Cardiac atrium fibroblast (primary cell): Measurements from ENCODE around the genes OST4, UCN and NRBP1.

DNA sequence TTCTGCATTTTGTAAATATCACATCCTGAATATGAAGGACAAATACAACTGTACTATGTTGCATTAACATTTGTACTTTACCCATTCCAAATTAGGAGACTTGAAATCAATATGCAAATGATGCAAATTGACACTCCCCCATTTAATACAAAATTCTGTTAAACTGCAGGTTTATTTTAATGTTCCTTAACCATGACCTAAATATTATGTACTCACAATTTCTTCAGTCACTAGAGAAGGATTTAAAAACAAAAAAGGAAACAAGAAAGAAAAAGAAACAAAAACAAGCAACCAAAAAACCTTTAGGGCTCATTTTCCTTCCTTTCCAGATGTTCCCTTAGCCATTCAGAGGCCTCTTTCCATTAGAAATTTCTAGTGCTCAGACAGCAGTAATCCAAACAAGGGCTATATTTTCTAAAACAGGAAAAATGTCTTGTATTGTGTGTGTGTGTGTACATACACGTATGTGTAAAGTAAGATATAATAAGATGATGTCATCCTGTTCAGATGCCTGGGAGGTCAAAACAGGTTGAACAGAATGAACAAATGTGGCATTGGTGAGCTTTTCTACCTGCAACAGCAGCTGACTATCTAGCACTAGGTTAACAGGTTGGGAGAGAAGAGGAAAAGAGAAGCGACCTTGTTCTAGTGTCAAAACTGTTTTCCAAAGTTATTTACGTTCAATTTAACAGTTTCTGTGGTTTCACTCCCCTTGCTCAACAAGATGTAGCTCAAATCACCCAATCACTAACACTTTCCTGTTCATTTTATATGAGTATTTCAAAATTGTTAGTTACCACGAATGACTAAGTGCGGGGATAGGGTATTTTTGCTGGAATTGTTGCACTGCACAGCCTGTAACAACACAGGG, 67.2 kb upstream of the DTNB start:
- RAMPAGE, long total RNA: no peak

DNA sequence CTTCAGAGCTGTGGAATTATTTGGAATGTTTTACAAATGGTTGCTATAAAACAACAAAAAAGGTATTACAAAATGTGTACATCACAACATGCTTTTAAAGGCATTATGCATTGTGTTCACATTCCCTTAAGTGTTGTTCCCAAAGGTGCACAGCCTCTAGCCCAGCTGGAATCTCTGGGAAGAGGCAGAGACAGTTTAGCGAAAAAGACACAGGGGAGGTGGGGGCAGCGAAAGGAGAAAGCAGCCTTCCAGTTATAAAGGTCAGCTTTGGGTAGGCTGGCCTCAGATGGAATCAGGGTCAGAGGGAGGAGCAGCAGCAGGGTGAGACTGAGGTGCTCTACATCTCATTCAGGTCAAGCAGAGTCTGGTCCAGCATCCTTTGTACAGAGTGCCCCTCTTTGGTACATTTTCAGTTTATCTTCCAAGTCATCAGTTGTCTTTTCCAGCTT, 68.7 kb downstream of the ASXL2 start:
- RAMPAGE, long total RNA: no peak

- RAMPAGE, long total RNA: no peak
Measured at GRCh38 chr2:25877283-25877987, 852 bp downstream of the ASXL2 start.

DNA sequence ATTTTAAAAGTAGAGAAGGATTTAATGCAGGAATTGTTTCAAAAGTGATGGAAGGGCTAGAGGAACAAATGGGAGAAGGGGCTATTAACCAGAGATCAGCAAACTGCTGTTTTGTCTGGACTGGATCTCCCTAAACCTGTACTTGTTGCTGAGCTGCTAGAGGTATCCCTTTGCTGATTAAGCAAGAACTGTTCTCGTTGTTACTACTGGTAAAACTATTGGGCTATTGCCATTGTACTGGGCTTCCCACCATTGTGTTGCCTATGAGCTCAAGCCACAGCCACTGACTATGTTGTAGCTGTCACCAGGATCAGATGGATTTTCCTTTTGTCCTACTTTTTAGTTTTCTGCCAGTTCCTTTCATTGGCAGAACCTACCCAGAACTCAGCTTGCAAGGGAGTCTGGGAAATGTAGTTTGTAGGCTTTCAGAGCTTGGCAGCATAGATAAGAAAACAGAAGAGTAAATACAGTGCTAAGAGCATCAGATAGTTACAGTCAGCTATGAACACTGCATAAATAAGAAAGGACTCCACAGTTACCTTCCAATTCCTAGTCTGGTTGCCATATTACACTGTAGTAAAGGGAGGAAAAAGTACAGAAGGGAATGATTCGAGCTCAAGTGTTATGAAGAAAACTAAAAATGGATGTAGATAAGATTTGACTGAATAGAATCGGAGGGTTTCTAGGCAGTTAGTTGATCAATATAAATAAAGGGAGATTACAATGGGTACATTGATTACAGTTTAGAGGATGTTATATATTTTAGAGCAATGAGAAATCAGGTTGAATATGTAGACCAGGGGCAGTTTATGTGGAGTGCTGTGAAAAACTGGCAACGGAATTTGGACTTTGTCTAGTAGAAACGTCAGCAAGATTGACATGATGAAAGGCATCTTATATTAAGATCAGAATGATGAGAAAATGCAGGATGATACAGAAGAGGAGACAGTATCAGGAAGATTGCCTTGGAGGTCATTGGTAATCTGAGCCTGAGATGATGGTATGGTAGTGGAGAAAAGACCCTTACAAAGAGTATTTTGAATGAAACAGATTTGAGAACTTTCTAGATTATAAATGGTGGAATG, 39.6 kb downstream of the RAB10 start:
- RAMPAGE, long total RNA: no peak

- RAMPAGE, long total RNA: no peak
Measured at GRCh38 chr2:26105020-26105425, 67.9 kb upstream of the GAREM2 start.

GRCh38 chr2:26178445-26179514, 5.9 kb downstream of the GAREM2 start:
- RAMPAGE, long total RNA: no peak

DNA sequence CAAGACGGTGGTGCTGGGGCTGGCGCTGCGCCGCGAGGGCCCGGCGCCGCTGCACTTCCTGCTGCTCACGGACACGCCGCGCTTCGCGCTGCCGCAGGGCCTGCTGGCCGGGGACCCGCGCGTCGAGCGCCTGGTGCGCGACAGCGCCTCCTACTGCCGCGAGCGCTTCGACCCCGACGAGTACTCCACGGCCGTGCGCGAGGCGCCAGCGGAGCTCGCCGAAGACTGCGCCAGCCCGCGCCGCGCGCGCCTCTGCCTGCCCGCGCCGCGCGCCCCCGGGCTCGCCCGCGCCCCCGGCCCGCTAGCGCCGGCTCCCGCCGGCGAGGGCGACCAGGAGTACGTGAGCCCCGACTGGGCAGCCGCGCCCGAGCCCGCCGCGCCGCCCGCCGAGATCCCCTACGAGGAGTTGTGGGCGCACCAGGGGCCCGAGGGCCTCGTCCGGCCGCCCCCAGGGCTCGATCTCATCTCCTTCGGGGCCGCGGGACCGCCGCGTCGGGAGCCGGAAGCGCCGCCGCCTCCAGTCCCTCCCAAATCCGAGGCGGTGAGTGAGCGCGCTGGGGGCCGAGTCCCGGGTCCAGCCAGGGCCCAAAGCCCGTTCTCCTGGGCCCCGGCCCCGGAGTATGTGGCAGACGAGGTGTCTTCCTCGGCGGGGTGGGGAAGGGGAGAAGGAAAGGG, 12.0 kb downstream of the GAREM2 start:
- RAMPAGE, long total RNA: no peak

DNA sequence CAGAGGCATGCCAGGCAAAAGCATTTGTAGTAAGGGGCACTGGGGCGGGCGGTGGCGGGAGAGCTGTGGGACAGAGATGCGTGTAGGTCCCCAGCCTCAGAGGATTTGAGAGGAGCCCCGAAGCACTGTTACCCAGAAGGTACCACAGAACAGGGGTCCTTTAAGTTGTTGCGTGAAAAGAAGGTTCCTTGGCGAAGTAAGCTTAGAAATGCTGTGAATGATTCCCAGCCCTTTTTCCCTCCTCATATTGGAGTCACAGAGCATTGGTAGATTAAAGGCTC, 12.5 kb downstream of the GAREM2 start:
- RAMPAGE, long total RNA: no peak

DNA sequence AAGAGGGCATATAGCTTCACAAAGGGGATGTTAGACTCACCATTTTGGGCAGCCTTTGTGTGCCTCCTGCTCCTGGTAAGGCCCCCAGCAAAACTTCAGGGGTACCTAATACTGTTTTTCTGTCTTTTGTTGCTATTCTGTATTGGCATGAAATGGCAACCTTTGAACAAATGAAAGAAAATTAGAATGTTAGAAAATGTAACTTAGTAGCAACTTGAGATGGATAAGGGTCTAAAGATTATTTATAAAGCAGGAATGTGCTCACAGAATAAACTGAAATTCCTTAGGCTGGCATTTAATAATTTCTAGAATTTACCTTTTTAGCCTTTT, 12.3 kb downstream of the HADHA start:
- RAMPAGE, long total RNA: no peak

DNA sequence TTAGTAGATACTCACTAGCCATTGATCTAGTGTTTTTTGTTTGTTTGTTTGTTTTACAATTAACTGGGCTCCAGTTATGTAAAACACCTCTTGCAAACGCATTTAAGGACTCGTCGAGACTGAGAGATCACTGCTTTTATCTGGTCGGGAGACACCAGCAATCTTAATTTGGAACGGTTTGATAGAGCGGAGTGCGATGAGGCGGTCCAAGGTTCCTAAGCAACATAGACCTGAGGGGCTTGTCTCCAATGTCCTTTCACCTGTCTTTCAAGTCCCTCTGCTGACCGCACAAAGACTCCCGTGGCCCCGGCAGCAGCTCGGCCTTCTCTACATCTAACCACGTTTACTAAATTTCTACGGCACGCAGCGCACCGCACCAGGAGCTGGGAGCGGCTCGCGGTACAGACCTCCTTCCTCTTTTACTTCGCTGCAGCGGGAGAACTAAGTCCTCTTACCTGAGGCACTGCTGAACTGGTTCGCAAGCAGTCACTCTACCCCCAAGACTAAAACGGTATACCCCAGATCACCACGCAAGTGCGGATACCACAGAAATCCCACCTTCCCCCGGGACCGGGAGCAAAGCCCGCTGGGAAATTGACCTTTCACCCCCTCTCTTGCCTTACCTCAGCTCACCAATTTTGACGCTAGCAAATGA, 560 bp upstream of the SELENOI start:
- RAMPAGE, long total RNA: no peak

DNA sequence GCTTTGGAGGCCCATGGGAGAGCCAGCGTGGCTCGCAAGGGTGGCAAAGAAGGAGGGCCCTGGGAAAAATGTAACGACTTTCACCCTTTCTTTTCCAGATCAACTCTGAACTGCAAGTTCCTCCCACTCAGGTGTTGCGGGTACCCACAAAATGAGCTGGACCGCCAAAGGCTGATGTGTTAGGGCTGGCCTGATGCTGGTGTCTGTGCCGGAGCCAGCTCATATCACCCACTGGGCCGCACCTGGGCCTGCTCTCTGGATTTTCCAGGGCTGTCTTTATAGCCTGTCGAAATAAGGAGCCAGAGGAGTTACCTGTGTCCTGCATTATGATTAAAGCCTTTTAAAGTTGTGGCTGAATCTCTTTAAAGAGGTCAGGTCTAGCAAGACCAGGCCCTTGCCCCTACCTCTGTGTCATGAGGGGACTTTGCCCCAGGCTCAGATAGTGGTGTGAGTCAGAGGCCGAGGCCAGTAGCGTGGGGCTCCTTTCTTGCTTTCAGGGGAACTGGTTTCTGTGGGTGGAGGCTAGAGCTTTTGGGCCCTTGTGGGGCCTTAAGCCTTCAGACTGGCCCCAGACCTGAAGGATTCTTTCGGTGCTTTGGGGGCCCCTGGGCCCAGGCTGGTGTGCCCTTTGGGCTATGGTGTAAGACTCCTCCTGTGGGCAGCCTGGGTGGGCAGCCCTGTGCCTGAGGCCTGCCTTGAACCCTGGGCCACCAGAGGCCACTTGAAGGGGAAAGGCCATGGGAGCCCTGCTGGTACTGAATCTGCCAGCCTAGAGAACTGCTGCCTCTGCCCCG, 54.8 kb downstream of the DRC1 start:
- RAMPAGE, long total RNA: no peak

GRCh38 chr2:26693238-26693793, 794 bp downstream of the KCNK3 start:
- RAMPAGE, long total RNA: no peak

DNA sequence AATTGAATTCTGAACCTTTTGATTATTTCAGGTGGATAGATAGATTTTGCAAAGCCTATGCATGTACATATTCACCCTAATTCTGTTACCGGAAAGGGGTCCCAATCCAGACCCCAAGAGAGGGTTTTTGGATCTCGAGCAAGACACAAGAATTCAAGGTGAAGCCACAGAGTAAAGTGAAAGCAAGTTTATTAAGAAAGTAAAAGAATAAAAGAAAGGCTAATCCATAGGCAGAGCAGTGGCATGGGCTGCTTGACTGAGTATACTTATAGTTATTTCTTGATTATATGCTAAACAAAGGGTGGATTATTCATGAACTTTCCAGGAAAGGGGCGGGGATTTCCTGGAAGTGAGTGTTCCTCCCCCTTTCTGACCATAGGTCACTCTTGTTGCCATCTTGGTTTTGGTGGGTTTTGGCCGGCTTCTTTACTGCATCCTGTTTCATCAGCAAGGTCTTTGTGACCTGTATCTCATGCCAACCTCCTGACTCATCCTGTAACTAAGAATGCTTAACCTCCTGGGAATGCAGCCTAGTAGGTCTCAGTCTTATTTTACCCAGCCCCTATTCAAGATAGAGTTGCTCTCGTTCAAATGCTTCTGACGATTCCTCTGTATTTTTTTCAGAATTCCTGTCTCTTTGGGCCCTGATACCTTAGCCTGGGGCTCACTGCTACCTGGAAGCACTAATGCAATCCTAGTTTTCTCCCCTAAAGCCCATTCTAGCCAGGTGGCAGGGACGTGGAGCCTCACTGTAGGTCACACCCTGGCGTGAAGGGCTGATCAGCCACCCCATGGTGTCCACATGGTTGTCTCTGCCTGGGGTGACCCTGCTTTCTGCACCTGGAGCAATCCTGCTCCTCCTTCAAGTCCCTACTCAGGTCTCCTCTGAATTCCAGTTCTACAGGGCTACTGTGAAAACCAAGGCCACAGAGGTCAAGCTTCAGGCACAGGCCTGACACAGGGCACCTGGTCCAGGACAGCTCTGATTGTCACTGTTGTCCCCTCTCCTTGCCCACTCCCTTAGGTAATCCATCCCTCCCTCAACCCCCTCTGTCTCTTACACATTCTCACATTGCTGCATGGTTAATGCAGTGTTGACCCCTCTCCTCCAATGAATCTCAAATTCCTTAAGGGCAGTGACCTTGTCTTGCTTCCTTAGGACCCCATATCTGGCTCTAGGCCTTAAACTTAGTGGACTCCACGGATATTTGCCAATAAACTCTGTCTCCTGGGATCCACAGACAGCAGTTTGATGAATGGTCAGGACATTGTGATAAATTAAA, 5.9 kb upstream of the SLC35F6 start:
- RAMPAGE, long total RNA: no peak

DNA sequence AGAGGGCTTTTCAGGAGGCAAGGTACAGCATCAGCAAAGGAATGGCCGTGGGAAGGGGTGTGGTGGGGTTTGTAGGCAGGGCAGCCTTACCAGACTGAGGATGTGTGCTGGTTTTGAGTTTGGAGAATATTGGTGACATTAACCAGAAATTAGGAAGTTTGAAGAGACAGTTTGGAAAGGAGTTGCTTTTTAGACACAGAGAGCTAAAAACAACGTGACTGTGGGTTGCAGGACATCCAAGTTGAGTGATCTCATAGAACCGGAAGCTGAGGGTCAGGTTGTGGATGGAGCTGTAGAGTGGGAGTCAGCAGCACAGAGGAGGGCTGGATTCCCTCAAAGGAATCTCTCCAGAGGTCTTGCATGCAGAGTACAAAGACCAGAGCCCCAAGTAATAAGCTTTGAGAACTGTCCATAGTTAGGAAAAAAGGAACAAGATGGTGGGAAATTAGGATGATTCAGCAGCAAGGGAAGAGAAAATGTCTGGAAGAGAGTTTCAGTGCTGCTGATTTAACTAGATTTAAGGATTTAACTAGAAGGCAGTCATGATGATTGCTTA, 9.3 kb downstream of the MAPRE3 start:
- RAMPAGE, long total RNA: no peak

- RAMPAGE, long total RNA: no peak
Measured at GRCh38 chr2:27051036-27051426, 437 bp upstream of the AGBL5 start.

DNA sequence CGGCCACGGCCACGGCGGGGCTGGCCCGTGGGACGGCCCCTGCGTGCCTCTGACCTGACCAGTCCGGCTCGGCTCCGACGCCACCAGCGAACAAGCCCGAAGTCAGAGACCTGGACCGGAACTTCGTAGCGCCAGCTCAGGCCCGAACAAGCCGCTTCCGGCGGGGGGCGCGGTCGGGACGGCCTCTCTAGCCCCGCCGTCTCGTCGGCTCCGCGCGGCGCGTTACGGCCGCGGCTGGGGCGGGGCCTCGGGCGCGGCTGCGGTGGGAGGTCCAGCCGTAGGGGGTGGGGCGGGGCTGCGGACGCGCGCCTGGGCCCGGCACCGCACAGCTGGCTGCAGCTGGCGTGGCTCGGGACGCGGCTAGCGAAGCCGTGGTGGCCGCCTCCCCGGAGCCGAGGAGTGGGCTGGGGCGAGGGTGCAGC, at the start of gene OST4:
OST4 (minus strand) TSS at position 108 of the 422 bp plus-strand sequence.
- RAMPAGE, long total RNA: start-site peak on the minus strand centred at position 76 of the sequence, 138 bp wide, 9,249 and 30,824 reads in 2 replicates

GRCh38 chr2:27307976-27308762, at the start of gene UCN:
UCN (minus strand) TSS chr2:27308445.
- RAMPAGE, long total RNA: no peak

GRCh38 chr2:27427974-27428744, at the start of gene NRBP1:
NRBP1 (plus strand) TSS chr2:27428631.
- RAMPAGE, long total RNA: start-site peak on the plus strand at chr2:27428629-27428694, 991 and 58 reads in 2 replicates

DNA sequence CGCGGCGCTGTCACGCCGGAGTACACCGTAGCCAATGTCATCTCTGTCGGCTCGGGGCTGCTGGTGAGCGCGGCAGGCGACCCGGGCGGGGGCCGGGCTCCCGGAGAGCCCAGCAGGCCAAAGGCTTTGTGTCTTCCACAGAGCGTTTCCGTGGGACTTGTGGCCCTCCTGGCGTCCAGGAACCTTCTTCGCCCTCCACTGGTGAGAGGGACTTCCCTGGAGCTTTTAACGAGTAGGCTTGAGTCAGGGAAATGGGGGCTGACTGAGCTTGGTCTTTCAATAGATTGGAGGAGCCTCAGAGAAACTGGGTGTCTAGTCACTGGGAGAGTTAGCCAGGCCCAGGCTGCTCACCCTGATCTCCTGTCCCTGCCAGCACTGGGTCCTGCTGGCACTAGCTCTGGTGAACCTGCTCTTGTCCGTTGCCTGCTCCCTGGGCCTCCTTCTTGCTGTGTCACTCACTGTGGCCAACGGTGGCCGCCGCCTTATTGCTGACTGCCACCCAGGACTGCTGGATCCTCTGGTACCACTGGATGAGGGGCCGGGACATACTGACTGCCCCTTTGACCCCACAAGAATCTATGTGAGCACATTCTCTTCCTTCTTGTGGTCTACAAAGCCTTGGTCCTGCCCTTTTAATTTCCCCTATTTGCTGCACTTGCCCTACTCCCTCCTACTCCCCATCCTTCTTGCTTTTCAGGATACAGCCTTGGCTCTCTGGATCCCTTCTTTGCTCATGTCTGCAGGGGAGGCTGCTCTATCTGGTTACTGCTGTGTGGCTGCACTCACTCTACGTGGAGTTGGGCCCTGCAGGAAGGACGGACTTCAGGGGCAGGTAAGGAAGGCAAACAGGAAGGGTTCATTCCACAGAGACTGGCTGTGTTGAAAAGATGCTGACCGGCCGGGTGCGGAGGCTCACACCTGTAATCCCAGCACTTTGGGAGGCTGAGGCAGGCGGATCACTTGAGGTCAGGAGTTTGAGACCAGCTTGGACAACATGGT, 819 bp downstream of the KRTCAP3 start:
- RAMPAGE, long total RNA: no peak

GRCh38 chr2:27738453-27739021, 33.0 kb upstream of the MRPL33 start:
- RAMPAGE, long total RNA: no peak